Thoracic aorta endothelial cell (primary cell): ENCODE results near the genes SCGB1D1, SCGB1D2, SCGB1D4, SCGB1A1, C11orf98 and UBXN1.

DNA sequence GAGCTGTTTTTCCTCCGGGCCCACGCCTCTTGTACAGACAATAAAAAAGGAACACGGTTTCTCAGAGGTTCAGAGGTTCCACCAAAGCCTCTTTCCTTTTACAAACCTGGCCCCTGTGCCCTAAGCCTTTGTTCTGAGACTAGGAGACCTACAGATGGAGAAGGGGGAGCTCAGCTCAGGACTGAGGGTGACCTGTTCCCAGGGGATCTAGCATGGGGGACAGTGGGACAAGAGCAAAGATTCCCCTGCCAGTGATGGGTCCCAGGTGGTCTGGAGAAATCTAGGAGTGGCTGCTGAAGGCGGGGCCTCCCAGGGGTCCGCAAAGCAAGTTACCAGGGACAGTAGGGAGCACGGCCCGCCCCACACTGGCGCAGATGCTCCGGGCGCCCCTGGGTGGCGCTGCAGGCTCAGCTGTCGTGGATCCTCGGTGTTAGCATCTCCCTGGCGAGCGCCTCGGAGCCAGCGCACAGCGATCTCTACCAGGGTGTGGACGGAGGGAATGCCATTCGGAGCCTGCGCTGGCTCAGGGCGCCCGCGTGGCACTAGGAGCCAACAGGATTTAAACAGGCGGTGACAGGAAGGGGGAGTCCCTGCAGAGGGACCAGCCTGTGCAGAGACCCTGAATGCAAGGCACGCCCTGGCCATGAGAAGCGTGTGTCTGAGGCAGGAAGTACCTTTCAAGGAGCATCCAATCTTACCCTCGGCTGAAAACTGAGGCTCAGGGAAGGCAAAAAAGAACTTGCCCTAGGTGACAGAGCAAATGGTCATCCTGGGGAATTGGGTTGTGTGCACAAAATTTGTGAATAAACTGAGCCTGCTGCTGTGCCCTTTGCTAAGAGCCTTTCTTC lies 20.2 kb downstream of the FADS3 start:
- CAGE, long polyA plus RNA = no peak

GRCh38 chr11:61890789-61891374 lies 463 bp downstream of the FADS3 start:
- CAGE, long polyA plus RNA = no peak

DNA sequence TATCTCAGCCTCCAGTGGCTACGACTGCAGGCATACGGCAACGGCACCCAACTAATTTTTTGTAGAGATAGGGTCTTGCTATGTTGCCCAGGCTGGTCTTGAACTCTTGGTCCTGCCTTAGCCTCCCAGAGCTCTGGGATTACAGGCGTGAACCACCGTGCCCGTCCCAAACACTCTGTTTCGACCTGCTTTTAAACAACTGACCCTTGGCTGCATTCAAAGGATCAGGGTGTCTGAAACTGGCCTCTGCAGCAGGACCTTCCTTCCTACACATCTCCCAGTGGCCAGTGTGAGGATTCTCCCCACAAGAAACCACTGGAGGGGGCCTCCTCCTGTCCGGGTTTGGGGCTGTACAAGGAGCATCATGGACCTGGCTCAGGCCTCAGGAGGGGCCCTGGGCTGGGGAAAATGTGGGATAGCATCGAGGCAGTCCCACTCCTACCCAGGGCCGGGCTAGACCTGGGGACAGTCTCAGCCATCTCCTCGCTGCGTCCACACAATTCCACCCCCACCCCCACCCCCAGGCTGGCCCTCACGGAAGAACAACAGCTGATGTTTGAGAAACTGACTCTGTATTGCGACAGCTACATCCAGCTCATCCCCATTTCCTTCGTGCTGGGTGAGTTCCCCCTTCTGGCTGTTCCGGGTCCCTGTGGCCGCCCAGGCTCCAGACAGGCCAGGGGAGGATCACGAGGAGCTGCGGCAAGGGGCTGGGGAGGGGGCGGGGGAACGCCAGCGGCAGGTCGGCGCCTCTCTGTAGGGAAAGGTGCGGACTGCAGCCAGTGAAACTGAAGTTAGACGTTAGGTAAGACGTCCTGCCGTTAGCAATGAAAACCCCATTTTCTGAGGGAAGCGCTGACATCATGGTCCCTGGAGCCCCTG lies 4.7 kb downstream of the BEST1 start:
- CAGE, long polyA plus RNA = no peak

- CAGE, long polyA plus RNA = no peak
Measured at GRCh38 chr11:61958882-61959365, 8.5 kb downstream of the FTH1 start.

GRCh38 chr11:62189894-62190436 lies at the start of gene SCGB1D1:
TSS of gene SCGB1D1 (plus strand) at chr11:62190216.
- CAGE, long polyA plus RNA = no peak

DNA sequence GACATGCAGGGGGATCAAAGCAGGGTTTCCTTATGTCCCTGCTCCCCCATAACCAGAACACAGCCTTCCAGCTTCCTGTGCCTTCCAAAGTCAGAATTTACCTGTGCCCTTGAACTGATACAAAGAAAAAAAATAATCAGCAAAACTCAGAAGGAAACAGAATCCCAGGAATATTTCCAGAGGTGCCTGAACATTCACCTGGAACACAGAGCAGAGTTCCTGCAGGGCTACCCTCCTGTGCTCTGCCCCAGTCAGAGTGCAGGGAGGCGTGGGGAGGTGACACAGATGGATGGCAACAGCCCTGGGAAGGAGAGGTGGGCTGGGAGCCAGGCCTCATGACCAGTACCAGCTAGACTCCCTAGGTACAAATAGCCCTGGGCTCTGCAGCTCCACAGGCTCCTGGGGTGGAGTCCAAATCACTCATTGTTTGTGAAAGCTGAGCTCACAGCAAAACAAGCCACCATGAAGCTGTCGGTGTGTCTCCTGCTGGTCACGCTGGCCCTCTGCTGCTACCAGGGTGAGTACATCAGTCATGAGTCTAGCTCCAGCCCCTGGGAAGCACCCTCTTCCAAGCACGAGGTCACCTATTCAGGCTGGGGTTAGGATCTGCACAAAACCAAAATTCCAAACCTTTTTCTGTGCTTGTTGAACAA lies at the start of gene SCGB1D2:
Gene SCGB1D2 (plus strand): TSS at position 394 of the 653 bp plus-strand sequence.
- CAGE, long polyA plus RNA = no peak

DNA sequence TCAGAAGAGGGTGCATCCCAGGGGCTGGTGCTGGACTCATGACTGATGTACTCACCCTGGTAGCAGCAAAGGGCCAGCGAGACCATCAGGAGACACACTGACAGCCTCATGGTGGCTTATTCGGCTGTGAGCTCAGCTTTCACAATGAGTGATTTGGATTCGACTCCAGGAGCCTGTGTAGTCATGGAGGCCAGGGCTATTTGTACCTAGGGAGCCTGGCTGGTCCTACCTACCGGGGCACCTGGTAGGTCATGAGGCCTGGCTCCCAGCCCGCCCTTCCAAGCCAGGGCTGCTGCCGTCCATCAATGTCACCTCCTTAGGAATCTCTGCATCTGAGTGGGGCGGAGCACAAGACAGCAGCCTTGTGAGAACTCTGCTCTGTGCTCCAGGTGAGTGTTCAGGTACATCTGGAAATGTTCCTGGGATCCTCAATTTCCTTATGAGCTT lies at the start of gene SCGB1D4:
Gene SCGB1D4 (minus strand): TSS at position 175 of the 447 bp plus-strand sequence.
- CAGE, long polyA plus RNA = no peak

GRCh38 chr11:62418912-62419244 lies at the start of gene SCGB1A1:
TSS of gene SCGB1A1 (plus strand) at chr11:62419033.
- CAGE, long polyA plus RNA = no peak

GRCh38 chr11:62456577-62457065 lies 37.8 kb downstream of the SCGB1A1 start:
- CAGE, long polyA plus RNA = no peak

DNA sequence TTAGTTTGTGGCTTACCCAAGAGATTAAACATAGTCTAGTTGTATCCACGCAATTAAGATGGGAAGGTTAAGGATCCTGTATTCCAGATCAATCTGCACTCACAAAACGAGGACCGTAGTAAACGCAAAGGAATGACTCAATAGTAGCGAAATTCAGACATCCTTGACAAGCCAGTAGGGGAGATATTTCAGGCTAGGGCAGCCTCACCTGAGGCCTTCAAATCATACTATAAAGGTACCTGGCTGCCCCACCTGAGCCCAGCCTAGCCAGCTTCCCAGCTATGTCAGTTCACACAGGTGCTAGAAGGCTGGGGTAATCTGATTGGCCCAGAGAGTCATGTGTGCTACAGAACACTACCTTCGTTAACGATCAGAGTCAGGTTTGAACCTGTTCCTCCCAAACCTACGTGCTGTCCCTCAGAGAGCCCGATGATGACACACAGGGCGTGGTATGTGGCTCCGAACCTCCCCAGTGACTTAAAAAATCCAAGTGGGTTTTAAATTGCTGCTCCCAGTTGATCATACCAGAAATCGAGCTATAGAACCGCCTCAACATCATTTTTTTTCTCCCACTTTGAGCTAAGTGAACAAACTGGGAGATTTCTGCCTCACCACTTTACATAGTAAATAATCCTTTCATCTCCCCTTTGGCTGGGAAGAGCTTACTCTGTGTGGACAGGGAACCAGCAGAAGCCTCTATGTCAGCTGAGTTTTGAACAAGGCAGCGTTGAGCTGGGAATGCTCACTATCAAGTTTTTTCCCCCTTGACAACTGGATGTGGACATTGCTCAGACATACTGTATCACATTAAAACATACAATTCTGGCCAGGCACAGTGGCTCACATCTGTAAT lies 46.3 kb downstream of the AHNAK start:
- CAGE, long polyA plus RNA = no peak

- CAGE, long polyA plus RNA = no peak
Measured at GRCh38 chr11:62504926-62506006, 41.3 kb downstream of the AHNAK start.

- CAGE, long polyA plus RNA = no peak
Measured at GRCh38 chr11:62536072-62537027, 10.3 kb downstream of the AHNAK start.

DNA sequence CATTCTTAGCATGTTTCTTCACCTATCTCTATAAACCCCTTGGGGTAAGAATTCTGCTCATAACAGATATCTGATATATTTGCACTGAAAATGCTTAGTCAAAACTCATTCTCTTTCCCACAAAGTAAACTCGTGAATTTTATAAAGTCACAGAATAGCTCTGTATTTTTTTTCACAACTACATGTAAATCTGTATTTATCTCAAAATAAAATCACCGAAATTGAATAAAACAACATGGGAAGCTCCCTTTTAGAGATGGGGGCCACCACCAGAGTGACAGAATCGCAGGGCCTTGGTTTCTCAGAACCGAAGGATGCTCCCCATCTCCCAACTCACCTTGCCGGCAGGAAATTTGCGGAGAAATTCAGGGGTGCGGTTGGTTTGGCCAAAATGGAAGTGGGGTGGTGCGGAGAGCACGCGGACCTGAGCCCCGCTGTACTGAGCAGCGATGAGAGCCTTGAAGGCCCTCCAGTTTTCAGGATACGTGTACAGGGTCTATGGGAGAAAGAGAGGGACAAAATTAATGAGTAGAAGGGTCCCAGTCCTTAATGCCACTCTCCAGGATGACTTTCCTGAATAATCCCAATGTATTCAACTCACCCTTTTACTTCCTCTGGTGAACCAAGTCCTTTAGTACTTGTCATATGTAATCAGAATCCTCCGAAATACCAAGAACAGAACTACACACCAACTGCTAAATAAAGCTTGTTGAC lies 1.3 kb downstream of the EEF1G start:
- CAGE, long polyA plus RNA = no peak

DNA sequence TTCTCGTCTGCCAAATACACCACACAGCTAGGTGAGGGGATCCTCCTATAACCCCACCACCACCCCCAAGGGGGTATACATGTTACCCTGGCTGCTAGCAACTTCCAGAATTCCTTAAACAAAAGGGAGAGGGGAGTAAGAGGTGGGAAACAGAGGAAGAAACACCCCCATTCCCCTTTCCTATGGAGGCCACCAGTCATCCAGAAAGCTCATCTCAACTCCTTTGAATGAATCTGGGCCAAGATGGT lies 1.3 kb upstream of the TUT1 start:
- CAGE, long polyA plus RNA = no peak

GRCh38 chr11:62600537-62600890 lies 1.2 kb downstream of the MTA2 start:
- CAGE, long polyA plus RNA = no peak

DNA sequence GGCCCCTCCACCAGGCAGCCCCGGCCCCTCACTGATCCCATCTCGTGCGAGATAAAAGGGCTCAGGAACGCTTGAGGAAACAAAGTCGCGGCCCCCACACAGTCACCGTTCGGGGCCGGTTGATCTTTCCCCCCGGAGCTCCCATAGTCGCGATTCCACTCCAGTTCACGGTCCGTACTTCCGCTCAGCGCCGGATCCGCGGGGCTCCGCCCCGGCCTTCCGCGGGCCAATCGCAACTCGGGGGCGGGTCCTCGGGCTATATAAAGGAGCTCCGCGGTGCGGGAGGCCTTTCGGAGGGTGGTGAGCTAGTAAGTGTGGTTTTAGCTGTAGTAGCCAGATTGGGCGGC lies at the start of gene C11orf98:
Gene C11orf98 (minus strand): TSS at position 186 of the 347 bp plus-strand sequence.
- CAGE, long polyA plus RNA = no peak

DNA sequence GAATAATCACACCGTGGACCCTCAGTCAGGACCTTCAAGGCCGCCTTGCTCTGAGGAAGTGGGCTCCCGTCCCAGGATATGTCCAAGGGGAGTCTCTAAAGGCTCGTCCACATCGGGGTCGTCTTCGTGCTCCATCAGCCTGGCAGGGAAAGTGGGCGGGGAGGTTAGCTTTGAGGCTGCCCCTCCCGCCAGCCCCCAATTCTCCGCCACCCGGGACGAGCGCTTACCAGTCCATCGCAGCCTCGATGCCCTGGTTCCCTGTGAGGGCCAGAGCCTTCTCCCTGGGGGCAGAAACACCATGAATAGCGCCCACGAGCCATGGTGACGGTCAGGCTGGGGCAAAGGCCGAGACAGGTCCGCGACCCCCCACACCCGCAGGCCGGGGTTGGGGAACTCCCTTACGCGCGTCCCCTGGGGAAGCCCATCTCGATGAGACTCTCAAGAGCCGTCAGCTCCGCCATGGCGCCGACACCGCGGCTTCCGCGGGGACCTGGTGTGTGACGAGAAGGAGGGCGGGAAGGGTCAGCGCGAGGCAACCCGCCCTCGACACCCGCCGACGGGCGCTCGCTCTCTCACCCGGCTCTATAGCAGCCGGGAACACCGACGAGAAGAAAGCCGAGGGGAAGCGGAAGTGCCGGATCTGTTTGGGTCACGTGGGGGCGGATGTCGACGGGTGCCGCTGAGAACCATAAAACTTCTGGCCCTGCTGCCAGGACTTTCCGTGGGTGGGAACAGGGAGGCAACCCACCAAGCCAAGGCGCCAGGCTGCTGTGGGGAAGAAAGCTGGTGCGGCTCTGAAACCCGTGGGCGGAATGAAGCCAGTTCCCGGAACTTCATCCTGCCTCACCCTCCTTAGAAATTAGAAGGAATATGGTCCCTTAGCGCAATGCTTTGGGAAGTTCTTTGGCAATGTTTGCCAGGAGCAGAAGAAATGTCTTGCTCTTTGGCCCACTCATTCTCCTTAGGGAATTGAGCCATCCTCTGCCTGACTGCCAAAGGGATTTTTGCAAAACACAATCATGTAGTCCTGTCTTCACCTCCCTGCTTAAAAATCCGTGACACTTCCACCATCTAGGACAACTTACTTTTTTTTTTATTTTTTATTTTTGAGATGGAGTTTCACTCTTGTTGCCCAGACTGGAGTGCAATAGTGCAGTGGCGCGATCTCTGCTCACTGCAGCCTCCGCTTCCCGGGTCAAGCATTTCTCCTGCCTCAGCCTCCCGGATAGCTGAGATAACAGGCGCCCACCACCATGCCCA lies at the start of gene UBXN1:
Gene UBXN1 (minus strand): TSS at position 611 of the 1,260 bp plus-strand sequence.
- CAGE, long polyA plus RNA = no peak

DNA sequence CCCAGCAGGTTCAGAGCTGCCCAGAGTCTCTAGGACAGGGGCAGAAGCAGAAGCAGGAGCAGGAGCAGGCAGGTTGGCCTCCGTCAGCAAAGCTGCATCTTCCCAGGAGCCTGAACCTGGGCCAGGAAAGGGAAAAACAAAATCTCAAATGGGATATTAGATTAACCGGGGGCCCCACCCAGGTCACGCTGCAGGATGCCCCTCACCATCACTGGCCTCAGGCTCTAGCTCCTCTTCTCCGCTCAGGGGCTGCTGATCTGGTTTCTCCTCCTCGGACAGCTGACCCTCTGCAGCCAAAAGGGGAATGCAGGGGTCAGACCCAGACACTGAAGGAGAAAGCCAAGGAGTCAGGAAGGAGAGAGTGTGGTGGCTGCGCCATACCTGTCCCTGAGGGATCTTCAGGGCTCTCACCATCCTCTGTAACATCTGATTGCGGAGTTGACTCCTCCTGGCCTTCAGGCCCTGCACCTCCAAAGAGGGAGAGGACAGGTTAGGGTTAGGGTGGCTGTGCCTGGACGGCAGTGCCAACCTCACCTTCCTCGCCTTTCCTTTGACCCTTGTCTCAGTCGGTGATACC lies 1.2 kb upstream of the LRRN4CL start:
- CAGE, long polyA plus RNA = no peak

DNA sequence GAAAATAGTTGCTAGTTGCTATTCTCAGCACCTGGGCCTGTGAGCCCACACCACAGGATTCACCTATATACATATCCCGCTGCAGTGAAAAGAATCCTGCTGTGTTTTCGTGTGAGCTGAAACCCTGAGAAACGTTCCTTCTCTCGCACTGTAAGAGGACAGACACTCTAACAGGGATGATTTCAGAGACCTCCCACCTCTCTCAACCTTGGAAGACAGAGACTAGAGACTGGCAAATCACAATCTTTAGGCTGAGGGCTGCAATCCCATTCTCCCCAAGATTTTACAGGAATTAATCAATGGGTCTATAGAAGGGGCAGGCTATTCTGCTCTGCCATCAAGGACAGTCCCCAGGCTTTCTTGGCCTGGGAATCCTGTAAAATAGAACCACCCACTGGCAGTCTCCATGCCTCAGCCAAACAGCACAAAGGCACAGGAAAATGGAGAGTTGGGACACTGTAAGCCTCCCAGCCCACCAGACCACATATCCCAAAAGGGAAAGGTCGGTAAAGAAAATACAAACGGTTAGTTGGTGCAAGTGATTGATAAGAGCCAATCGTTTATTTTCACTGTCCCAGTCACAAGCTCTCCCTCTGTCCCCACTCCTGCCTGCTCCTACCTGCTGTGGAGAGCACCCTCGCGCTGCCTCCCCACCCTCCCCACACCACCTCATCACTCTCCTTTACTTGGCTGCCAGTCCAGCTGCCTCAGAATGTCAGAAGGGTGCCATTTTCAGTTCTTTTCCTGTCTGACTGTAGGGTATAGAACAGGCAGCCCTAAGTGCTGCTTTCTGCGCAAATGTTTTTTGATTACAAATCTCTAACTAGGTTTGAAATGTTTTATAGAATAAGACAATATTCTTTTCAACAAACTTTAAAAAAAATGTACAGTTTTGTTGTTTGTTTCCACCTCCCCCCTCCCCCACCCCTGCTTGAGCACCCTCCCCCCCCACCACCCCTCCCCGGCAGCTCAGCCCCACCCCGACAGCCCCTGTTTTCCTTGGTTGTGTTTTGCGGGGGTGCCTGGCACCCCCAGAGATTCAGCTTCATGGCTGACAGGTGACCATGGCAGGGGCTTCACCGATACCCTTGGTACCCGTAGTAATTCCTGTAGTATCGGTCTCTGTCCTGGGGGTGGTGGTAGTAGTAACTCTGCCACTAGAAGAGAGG lies 7.1 kb downstream of the GNG3 start:
- CAGE, long polyA plus RNA = no peak

GRCh38 chr11:62729038-62729247 lies 657 bp downstream of the TTC9C start:
- CAGE, long polyA plus RNA = no peak